ENCODE data around the genes TP73 and SMIM1.

DNA sequence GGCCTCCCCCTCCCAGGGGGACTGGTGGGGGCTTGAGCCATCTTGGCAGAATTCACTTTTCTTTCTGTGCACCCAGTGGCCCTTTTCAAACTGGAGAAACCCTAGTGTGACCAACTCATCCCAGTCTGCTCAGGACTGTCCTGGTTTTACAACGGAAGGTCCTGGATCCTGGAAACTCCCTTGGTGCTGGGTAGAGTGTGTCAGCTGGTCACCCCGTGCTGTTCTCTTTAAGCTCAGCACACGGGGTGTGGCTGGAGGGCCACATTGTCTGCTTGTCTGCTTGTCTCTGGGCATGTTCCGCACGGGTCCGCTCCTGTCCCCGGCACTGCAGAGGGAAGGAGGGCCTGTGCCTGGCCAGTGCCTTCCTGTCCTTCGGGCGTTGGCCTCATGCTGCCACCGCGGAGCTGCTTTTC, 45.8 kb upstream of the TTC34 start:
- RRBS: no CpG with 5 or more reads among the region's 11 CpGs
CAGE:
- cytosol, long polyA plus RNA: no peak
- long polyA plus RNA: no peak
- nucleus, long polyA plus RNA: no peak

GRCh38 chr1:2968408-2968975, 52.8 kb upstream of the ACTRT2 start:
- RRBS: no CpG with 5 or more reads among the region's 29 CpGs
CAGE:
- cytosol, long polyA plus RNA: no peak
- long polyA plus RNA: no peak
- nucleus, long polyA plus RNA: no peak

GRCh38 chr1:3113636-3114508, 44.9 kb downstream of the PRDM16 start:
- RRBS: no CpG with 5 or more reads among the region's 56 CpGs
CAGE:
- cytosol, long polyA plus RNA: no peak
- long polyA plus RNA: no peak
- nucleus, long polyA plus RNA: no peak

GRCh38 chr1:3174806-3175327, 105.9 kb downstream of the PRDM16 start:
- RRBS: 17% methylated on average over 2 of the region's 17 CpGs
CAGE:
- cytosol, long polyA plus RNA: no peak
- long polyA plus RNA: no peak
- nucleus, long polyA plus RNA: no peak

- RRBS: no CpG with 5 or more reads among the region's 10 CpGs
CAGE:
- cytosol, long polyA plus RNA: no peak
- long polyA plus RNA: no peak
- nucleus, long polyA plus RNA: no peak
These were observed 126.5 kb downstream of the PRDM16 start for GRCh38 chr1:3195501-3195984.

GRCh38 chr1:3312344-3312827, 142.1 kb upstream of the ARHGEF16 start:
- RRBS: 87% methylated on average over 7 of the region's 22 CpGs
CAGE:
- cytosol, long polyA plus RNA: no peak
- long polyA plus RNA: no peak
- nucleus, long polyA plus RNA: no peak

DNA sequence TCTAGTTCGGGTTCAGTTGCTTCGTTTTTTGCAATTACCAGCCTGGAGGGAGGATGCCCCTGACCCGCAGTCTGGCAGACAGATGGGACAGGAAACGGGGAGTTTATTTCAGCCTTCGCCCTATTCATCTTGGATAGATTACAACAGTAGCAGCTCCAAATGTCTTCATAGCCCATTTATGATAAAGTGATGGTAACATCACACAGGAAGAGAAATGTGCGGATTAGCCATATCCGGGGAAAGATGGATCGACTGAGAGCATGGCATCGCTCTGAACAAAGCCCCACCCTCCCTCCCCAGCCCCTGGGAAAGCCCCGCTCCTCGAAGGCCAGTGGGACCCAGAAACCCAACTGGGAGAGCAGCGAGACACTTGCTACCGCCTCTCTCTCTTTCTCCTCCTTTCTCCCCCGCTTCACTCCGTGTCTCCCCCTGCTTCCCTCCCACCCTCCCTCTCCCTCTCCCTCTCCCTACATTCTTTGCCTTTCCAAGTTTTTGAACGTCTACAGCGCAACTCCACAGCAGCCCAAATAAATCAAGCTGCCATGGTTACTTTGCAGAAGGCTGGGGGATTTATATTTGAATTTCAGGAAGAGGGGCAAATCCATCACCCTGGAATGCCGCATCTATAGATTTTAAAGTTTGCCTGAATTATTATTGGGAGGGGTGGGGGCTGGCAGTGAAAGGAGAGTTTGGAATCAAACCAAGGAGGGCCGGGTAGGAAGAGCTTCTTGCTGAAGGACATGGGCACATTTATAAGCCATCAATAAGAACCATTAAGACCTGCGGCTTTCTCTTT, 139.5 kb upstream of the ARHGEF16 start:
- RRBS: no CpG with 5 or more reads among the region's 20 CpGs
CAGE:
- cytosol, long polyA plus RNA: no peak
- long polyA plus RNA: no peak
- nucleus, long polyA plus RNA: no peak

DNA sequence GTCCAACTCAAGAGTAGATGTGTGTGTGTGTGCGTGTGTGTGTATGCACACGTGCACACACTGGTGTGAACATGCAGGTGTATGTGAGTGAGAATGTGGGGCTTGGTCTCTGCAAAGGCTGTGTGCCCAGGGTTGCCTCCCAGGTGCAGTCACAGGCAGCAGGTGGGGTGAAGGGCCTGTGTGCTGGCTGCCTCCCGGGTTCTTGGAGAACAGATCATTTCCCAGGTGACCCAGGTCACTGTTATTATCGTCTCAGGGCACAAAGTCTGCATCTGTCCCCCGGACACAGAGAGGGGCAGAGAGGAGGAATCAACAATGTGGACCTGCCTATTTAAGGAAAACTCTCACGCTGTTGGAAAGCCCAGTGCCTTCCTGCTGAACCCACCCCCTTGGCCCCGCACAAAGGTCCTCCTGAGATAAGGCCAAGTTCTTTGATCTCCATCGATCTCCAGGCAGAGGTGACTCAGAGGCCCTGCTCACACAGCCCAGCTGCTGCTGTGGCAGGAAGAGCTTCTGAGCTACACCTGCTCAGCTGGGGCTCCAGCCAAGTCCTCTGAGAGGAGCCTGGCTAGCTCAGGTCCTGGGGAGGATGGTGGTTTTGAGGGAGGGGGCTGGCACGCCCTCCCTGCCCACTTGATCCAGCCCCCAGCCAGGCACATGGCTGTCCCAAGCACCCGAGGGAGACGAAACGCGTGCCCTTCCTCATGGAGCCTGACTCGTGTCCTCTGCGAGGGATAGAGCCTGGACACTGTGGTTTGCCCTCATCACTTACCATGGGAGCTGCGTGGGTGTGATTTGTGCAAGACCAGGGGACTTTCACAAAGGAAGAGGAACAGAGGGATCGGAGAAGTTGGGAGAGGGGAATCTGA, 133.9 kb upstream of the ARHGEF16 start:
- RRBS: 20% methylated on average over 3 of the region's 17 CpGs
CAGE:
- cytosol, long polyA plus RNA: no peak
- long polyA plus RNA: no peak
- nucleus, long polyA plus RNA: no peak

DNA sequence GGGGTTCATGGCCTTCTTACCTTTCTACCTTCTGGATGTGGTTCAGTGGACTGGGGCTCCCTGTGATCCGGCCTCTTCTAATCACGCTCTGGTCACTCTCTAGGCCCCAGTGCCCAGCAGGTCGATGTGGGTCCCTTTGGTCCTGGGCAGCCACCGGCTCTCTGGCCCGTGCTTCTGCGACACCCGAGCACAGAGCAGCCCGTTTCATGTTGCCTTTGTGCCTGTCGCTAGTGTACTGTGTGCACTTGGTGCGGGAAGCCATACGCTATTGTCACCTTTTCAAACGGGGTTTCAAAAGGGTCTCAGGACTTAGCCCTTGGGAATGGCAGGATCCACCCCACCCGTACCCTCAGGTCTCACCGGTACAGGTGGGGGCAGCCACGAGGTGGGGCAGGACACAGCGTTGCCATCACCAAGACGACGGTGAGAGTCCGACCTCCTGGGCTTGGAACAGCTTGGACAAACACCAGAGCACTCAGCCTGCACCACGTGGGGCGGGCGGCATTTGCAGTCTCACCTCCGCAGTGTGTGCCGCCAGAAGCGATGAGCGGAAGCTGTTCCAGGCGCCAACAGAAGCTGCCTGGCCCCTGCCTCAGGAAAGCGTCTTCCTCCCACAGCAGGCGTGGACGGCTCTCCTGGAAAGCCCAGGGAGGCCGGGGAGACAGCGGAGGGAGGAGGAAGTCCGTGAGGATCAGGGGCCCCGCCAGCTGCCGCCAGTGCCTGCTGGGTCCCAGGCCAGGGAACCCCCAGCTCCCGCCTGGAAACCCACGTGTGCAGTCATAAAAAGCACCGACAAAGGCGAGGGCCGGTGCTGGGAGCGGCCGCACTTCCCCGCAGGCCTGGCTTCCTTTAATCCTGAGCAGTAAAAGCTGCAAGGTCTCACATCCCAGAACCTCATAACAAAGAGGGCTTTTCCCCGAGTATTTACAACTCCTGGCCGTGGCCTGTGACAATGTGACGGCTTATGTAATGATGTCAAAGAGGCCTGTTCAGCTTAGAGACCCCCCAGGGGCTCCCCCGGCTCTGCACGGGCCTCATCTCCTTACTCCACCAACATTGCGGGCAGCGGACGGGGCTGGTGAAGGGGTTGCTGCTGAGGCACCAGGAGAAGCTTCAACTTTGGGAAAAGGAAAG, 131.2 kb upstream of the ARHGEF16 start:
- RRBS: 85% methylated on average over 4 of the region's 51 CpGs
CAGE:
- cytosol, long polyA plus RNA: no peak
- long polyA plus RNA: no peak
- nucleus, long polyA plus RNA: no peak

- RRBS: no CpG with 5 or more reads among the region's 19 CpGs
CAGE:
- cytosol, long polyA plus RNA: no peak
- long polyA plus RNA: no peak
- nucleus, long polyA plus RNA: no peak
These were observed 106.3 kb upstream of the ARHGEF16 start for GRCh38 chr1:3347996-3348750.

- RRBS: 54% methylated on average over 7 of the region's 42 CpGs
CAGE:
- cytosol, long polyA plus RNA: no peak
- long polyA plus RNA: no peak
- nucleus, long polyA plus RNA: no peak
These were observed 23.7 kb downstream of the ARHGEF16 start for GRCh38 chr1:3477947-3478719.

DNA sequence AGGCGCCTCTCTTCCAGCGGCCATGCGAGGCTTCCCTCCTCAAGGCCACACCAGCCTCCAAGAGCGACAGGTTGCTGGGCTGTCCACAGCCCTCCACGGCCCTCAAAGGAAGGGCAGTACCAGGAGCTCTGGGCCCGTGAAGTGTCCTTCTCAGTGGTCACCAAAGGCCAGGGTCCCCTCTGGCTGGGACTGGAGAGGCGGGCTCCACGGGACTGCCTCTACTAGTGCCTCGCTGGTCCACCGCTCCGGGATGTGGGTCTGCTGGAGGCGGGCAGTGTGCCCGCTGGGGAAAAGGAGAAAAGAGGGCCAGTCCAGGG, 35.8 kb downstream of the ARHGEF16 start:
- RRBS: no CpG with 5 or more reads among the region's 13 CpGs
CAGE:
- cytosol, long polyA plus RNA: no peak
- long polyA plus RNA: no peak
- nucleus, long polyA plus RNA: no peak

DNA sequence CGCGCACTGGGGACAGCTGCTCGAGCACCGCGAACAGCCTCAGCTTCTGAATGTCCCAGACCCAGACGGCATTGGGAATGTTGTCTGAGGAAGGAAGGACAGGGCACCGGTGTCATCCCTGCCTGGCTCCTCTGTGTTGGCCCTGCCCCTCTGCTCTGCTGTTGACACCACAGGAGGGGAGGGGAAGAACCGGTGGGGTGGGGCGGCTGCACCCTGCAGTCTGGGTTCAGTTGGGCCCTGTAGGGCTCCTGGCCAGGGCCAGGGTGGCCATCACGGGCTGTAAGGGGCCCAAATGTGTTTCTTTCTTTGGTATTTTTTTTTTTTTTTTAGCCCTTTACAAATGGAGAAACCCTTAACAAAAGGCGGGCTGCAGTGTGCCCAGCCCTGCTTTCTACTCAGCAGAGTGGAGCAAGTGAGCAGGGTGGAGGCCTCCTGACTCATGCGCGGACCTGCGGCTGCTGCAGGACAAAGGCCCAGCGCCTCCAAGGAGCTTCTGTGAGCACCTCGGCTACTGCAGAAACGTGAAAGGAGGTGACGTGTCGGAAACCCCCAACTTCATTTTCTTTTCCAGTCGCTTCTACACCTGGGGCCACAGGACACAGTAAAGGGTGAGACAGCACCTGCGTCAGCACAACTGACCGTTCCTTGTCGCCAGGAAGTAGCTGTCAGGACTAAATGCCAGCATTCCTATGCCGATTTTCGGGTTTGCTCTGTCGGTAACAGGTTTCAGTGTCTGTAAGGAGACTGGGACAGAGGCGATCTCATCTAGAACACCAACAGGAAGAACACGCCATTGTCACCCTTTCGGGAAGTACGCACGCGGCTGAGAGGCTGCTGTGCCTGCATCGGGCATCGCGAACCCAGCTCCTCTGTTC, 7.0 kb downstream of the TPRG1L start:
- RRBS: 85% methylated on average over 2 of the region's 35 CpGs
CAGE:
- cytosol, long polyA plus RNA: no peak
- long polyA plus RNA: no peak
- nucleus, long polyA plus RNA: no peak

GRCh38 chr1:3652002-3653272, at the start of gene TP73:
TP73 (plus strand) TSS chr1:3652516.
- RRBS: 2% methylated on average over 72 of the region's 142 CpGs
CAGE:
- cytosol, long polyA plus RNA: no peak
- long polyA plus RNA: no peak
- nucleus, long polyA plus RNA: no peak

- RRBS: no CpG with 5 or more reads among the region's 11 CpGs
CAGE:
- cytosol, long polyA plus RNA: no peak
- long polyA plus RNA: no peak
- nucleus, long polyA plus RNA: no peak
These were observed 33.0 kb upstream of the CCDC27 start for GRCh38 chr1:3719218-3719665.

GRCh38 chr1:3747004-3747708, 5.1 kb upstream of the CCDC27 start:
- RRBS: 2% methylated on average over 34 of the region's 59 CpGs
CAGE:
- cytosol, long polyA plus RNA: no peak
- long polyA plus RNA: no peak
- nucleus, long polyA plus RNA: no peak

GRCh38 chr1:3771941-3773008, at the start of gene SMIM1:
SMIM1 (plus strand) TSS chr1:3772749.
- RRBS: 5% methylated on average over 38 of the region's 99 CpGs
CAGE:
- cytosol, long polyA plus RNA: no peak
- long polyA plus RNA: no peak
- nucleus, long polyA plus RNA: no peak

DNA sequence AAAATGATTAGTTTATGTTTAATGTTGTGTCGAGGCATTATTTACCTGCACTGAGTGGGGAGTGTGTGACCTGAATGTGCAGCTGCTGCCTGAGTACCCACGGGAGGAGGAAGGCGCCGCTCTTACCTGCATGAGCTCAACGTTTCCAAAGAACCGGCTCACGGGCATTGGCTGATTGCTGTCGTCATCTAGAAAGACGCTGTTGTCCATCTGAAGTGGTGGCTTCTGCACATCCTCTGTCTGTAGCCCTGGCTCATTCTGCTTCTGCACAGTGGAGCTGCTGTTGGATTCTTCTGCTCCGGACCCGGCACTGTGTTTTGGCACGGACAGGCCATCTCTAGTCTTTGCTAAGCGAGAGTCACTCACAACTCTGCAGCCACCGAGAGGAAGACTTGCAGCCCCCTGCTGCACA, 9.6 kb downstream of the C1orf174 start:
- RRBS: no CpG with 5 or more reads among the region's 14 CpGs
CAGE:
- cytosol, long polyA plus RNA: no peak
- long polyA plus RNA: no peak
- nucleus, long polyA plus RNA: no peak

- RRBS: no CpG with 5 or more reads among the region's 17 CpGs
CAGE:
- cytosol, long polyA plus RNA: no peak
- long polyA plus RNA: no peak
- nucleus, long polyA plus RNA: no peak
These were observed 208.8 kb upstream of the C1orf174 start for GRCh38 chr1:4108825-4109259.

DNA sequence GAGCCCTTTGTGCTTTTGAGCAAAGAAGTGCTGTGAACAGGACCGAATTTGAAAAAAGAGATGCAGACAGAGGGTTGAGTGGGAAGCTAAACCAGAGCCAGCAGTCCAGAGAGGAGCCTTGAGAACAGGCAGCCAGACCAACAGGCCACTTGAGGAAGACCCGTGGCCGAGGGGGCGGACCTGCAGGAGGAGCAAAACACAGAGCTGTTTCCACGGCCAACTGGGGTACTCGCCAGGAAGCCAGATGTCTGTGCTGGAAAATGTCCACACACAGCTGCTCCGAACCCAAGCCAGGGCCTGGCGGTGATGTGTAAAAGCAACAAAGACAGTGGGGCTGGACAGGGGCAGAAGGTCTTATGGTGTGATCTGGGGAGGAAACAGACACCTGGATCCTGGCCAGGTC, 147.1 kb downstream of the AJAP1 start:
- RRBS: no CpG with 5 or more reads among the region's 8 CpGs
CAGE:
- cytosol, long polyA plus RNA: no peak
- long polyA plus RNA: no peak
- nucleus, long polyA plus RNA: no peak